SK-N-DZ (cell line): ENCODE results near the genes ZNF345, ZFP30 and ZNF607.

DNA sequence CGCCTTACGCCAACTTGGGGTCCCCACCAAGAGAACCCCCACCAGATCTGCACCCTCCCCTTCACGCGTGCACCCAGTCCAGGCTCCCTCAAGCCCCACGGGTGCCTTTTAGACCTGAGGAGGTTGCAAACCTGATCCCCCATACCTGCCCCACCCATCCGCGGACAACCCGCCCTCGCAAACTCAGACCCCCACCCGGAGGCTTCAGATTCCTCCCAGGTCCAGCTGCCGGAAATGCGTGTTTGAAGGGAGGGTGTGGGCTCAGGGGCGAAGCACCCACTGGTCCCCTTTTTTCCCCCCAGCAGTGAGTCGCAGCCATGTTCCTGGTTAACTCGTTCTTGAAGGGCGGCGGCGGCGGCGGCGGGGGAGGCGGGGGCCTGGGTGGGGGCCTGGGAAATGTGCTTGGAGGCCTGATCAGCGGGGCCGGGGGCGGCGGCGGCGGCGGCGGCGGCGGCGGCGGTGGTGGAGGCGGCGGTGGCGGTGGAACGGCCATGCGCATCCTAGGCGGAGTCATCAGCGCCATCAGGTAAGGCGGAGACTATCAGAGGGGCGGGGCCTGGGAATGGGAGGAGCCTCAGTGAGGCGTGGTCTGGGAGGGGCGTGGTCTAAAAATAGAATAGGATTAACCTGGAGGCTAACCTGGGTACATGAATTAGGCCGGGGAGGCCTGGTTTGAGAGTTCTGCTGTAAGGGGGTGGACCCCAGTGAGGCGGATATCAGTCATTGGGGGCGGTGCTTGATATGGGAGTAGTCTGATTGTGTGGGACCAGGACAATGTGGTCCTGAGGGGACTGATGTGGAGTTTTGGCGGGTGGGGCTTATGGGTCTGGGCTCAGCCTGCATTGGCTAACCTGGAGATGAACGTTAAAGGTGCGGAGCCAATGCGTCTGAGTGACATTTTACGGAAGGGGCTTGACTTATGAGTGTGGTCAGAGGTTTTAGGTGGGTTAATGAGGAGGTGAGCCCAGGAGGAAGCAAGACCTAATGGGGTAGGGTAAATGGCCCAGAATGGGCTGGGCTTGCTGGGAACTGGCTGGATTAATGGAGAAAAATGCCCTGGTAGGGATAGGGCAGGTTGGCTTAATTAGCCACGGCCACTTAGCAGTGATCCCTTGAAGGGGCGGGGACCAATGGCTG, 1.2 kb downstream of the CAPNS1 start:
RAMPAGE:
- cytosol, long total RNA = no peak
- nucleus, long total RNA = no peak

GRCh38 chr19:36149715-36150868, 2.2 kb downstream of the COX7A1 start:
RAMPAGE:
- cytosol, long total RNA = no peak
- nucleus, long total RNA = no peak

DNA sequence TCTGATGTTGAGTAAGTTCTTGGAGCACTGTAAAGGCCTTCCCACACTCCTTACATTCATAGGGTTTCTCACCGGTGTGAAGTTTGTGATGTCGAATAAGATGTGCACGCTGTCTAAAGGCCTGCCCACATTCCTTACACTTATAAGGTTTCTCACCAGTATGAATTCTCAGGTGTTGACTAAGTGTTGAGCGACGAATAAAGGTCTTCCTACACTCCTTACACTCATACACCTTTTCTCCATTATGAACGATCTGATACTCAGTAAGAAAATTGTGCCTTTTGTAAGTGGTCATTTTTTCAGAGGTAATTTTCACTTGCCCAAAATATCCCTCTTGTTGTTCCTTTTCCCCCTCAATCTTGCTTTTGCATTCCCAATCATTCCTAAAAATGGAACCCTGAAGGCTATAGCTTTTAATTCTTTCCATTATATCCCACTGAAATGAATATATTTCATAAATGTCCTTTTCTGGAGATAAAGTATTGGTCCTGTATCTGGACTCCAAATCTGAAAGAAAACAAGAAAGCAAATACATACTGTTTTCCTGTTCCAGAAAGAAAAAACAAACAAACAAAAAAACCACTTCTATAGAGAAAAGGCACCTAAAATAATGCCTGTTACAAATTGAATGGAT, 37.8 kb downstream of the ZFP14 start:
RAMPAGE:
- cytosol, long total RNA = no peak
- nucleus, long total RNA = no peak

DNA sequence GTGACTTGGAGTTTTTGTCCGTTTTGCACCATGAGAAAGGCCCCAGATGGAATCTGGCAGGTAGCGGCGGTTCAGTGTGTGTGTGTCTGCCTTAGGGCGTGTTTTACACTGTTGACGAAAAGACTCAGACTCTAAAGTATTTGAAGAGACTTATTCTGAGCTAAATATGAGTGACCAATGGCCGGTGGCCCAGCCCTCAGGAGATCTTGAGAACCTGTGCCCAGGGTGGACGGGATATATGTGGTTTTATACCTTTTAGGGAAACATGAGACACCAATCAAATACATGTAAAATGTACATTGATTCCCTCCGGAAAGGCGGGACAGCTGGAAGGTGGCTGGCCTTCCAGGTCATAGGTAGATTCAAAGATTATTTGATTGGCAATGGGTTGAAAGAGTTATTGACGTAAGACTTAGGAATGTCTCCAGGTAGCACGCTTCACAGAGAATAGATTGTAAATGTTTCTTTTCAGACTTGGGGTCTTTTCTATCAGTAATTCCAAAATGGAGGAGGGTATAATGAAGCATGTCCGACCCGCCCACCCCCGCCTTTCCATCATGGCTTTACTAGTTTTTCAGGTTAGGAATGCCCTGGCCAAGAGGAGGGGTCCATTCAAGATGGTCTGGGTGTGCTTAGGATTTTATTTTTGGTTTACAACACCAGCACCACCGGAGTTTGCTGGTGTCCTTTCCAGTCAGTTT, 975 bp upstream of the ZNF529 start:
RAMPAGE:
- cytosol, long total RNA = no peak
- nucleus, long total RNA = no peak

DNA sequence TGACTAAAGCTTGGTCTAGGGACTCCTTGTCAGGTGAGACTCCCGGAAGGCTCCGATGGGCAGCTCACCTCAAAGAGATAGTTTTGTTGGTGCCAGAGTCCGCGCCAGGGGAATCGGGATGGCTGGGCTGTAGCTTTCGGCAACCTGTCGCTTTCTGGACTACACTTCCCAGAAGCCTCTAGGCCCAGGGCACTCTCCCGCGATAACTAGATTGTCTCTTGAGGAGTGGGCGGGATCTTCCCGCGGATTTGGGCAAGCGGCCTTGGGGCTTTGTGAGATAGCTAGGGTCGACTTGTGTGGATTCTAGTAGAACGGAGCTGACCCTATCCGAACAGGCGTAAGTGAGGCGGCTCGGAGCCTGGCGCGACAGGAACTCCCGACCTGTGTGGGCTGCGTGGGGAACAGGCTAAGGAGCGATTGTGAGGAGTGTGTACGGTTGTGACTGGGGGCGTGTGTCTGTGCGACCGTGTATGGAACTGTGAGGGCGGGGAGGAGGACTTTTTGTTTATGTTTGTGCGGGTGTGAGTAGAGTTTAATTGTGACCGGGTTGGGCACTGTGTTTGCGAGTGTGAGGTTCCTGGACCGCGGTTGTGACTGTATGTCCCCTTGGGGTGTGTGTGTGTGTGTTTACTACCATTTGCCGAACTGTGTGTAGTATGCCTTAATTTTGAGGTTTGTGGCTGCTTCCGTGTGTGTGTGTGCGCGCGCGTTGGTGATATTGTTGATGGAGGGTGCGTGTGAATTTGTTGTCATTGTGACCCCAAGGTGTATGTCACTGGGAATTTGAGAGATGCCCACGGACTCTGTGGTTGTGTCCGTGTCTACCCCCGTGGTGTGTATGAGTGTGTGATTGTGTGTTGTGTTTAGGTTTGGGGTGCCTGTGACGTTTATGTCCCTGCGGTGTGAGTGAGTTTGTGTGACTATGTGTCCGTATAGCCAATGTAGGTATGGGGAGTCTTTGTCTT, at the start of gene ZNF345:
Gene ZNF345 (plus strand): TSS at position 245 of the 965 bp plus-strand sequence.
RAMPAGE:
- cytosol, long total RNA = start-site peak on the plus strand centred at position 258 of the sequence, 39 bp wide, 96 and 61 reads in 2 replicates
- nucleus, long total RNA = no peak

DNA sequence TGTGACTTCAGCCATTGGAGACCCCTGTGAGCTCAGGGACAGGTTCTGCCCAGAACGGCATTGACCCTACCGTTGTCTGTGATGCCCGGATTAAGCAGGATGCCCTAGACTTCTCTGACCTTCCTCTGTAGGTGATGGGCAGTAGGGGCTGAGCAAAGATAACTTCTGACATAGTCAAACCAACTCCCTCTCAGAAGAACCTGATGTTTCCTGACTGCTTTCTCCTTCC, 835 bp downstream of the ZNF345 start:
RAMPAGE:
- cytosol, long total RNA = no peak
- nucleus, long total RNA = no peak

DNA sequence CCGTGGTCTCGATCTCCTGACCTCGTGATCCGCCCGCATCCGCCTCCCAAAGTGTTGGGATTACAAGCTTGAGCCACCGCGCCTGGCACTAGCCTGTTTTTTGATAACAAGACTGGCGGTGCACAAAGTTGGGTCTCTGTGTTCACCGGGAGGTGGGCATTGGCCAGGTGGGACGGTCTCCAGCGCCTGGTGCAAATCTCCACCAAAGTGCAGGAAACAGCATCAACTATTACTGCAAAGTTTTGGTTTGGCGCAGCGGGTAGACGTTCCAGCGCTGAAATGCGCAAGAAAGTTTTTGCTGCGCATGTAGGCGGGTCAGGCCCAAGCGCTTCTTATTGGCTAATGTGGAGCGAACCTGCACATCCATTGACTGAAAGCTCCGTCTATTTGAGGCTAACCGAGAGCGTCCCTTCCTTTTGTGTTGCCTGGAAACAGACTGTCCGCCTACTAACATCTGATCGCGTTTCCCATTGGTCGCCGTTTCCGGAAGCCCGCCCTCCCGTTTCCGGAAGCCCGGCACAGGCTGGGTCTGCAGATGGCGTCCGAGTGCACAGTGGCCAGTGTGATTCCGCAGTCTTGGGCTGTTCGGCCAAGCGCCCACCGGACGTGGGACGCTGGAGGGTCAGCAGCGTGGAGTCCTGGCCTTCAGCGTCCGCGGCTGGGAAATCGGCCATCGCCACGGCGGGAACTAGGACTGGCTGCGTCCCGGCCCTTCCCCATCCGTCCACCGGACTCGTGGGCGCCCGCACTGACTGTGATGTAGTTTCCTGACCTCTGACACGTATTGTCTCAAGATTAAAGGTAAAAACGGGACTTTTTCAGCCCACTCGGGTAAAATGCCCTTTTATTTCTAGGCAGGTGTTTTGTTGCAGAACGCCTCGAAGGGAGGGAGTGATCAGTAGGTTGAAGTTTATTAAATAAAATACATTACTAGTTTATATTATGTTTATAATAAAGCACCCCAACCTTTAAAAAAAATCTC, 16.8 kb upstream of the ZNF875 start:
RAMPAGE:
- cytosol, long total RNA = start-site peak on the plus strand centred at position 527 of the sequence, 23 bp wide, 135 and 143 reads in 2 replicates
- nucleus, long total RNA = start-site peak on the plus strand centred at position 524 of the sequence, 17 bp wide, 192 and 133 reads in 2 replicates

DNA sequence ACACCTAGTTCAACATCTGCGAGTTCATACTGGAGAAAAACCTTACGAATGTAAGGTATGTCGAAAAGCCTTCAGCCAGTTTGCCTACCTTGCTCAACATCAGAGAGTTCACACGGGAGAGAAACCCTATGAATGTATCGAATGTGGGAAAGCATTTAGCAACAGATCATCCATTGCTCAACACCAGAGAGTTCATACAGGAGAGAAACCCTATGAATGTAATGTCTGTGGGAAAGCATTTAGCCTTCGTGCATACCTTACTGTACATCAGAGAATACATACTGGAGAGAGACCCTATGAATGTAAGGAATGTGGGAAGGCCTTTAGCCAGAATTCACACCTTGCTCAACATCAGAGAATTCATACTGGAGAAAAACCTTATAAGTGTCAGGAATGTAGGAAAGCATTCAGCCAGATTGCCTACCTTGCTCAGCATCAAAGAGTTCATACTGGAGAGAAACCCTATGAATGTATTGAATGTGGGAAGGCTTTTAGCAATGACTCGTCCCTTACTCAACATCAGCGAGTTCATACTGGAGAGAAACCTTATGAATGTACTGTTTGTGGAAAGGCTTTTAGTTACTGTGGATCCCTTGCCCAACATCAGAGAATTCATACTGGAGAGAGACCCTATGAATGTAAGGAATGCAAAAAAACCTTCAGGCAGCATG, 15.5 kb downstream of the ZNF570 start:
RAMPAGE:
- cytosol, long total RNA = no peak
- nucleus, long total RNA = no peak

DNA sequence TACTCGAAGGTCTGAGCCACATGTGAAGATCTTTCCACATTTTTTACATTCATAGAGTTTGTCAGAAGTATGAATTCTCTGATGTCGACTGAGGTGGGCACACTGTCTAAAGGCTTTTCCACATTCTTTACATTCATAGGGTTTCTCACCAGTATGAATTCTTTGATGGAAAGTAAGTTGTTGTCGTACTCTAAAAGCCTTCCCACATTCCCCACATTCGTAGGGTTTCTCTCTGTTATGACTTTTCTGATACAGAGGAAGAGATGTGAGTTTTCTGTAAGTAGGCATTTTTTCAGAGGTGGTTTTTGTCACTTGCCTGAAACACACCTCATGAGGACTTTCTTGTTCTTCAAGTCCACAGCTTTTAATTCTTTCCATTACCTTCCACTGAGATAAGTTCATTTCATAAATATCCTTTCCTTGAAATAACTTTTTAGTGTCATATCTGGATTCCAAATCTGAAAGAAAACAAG, 19.4 kb downstream of the ZFP30 start:
RAMPAGE:
- cytosol, long total RNA = no peak
- nucleus, long total RNA = no peak

RAMPAGE:
- cytosol, long total RNA = start-site peak on the minus strand at chr19:37655420-37655454, 60 and 192 reads in 2 replicates
- nucleus, long total RNA = start-site peak on the minus strand at chr19:37655411-37655472, 114 and 29 reads in 2 replicates
Measured at GRCh38 chr19:37655317-37655960, at the start of gene ZFP30. TSS of gene ZFP30 (minus strand) at chr19:37655465.

GRCh38 chr19:37655961-37656533, 782 bp upstream of the ZFP30 start:
RAMPAGE:
- cytosol, long total RNA = no peak
- nucleus, long total RNA = no peak

DNA sequence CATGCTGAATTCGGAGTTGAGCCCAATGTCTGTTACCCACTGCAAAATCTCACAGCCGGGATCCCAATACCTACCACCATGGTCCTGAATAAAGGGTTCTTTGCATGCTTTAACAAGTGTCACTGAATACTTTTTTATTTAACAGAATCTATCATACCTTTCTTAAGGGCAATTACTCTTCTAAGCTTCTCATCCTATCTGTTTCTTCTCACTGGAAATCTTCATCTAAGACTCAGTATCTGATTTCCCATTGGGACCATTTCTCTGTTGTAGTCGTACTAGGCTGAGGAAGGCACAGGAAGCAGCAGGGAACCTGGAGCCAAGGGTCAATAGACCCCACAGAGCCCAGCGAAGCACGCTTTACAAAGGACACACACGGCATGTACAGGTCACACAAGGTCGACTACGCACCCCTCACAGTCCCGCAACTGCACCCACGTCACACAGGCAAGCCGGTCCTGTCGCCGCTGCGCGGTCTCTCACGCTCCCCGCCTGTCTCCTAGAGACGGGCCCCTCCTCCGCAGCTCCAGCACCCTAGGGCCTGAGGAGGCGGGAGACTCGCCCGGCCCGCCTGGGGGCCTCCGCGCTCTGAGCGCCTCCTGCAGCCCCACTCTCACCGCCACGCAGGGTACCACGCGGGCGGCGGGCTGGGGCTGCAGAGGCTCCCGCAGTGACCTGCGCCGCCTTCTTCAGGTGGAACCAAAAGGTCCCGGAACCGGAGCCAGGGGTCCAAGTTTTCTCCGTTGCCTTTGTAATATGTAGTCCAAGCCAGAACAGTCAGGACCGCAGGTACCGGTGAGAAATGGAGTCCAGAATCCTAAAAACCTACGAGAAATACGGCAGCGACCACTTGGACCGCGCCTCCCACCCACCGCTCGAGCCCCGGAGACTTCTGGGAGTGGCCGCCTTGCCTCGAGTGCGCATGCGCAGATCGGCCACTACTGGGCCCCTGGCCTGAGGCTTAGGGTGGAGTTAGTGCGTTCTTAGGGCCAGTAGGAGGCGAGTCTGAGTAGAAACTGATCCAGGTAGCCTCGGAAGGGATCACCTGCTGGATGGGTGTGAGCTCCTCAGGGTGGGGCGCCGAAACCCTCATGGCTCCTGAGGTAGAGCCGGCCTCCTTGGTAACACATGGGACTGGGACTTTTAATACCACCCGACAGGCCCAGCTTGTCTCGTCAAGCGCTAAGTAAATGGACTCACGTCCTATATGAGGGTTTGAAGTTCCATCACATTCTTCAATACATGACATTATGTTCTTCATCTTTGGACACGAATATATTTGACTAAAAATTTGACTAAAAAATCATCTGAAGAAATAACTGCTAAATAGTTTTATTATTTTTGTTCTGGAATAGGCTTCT, at the start of gene ZNF607:
Gene ZNF607 (minus strand): TSS at position 904 of the 1,361 bp plus-strand sequence.
RAMPAGE:
- cytosol, long total RNA = start-site peak on the minus strand centred at position 856 of the sequence, 103 bp wide, 30 and 22 reads in 2 replicates
- nucleus, long total RNA = no peak

DNA sequence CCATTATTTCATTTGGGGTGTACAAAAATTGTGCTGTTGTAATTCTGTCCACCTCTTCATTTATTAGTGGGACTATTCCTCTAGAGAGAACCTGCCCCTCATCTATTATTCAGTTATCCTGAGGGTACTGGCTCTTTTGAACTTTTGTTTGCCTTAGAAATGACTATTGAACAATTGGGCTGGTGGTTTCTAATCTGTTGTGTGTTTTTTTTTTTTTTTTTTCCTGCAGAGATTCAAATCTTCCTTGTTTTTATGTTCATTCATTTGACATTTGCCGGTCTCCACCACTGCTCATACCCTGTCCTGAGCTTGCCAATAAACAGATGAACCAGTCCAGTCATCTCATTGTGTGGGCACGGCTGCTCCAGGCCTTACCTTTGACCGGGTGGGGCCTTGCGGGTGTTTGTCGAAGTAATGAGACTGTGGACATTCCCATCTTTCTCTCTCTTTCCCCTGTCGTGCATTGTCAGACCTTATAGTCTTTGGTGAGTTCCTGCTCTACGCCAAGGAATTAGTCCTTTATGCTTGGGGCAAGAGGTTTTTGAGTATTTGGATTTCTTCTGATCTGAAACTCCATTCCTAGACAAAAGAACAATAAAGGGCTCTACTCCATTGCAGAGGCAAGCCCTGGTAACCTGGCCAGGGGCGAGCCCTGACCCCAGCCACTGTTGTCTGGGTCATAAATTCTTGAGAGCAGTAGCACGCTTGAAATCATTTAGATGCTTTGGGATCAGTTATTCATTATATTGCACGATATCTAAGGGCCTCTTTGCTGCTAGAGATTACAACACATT, 34.4 kb downstream of the SIPA1L3 start:
RAMPAGE:
- cytosol, long total RNA = no peak
- nucleus, long total RNA = no peak

DNA sequence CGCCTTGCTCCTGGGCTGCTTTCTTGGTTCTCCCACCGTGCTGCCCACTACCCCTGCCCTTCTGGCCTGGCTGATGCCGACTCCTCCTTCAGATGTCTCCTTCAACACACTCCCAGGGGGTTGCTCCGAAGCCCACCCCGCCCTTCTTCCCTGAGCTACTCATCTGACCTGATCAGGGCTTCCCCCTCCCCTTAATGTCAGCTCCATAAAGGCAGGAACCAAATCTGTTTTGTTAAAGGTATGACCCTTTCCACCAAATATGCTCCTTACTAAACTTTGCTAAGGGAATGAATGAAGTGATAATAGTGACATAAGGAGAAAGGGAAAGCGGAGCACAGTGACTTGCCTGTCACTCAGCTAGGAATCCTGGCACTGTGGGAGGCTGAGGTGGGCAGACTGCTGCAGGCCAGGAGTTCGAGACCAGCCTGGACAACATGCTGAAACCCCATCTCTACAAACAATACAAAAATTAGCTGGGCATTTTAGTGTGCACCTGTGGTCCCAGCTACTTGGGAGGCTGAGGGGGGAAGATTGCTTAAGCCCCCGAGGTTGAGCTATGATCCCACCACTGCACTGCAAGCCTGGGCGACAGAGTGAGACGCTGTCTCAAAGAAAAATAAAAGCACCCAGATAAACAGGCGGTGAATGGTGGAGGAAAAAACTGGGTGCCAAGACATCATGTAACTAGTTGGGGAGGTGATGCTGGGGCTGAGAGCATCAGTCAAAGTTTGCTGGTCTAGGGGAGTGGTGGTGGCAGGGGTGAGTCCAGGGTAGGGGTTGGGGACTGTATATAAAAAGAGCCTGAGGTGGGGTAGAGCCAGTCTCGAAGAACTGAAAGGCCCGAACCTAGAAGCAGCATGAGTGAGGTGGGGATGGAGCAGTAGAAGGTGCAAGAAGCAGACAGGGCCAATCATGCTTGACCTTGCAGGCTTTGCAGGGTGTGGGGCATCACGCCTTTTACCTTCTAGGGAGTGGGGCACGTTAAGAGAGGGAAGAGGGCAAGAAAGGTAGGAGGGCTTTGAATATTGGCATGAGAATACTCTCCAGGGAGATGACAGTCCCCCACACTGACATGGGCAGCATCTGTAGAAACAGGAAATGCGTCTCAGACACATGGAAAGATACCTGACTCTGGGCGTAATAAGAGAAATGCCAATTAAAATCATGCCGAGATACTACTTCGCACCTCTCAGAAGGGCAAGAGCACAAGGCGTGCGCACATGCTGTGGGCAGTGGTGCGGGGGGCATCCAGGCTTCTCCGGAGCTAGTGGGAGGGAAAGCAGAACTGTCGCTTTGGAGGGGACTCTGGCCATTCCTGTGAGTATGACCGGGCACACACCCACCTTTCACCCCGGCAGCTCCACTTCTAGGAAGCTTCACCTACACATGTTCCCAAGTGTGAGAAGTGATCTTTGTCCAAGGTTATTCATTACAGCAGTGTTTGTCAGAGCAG, 98.9 kb downstream of the SIPA1L3 start:
RAMPAGE:
- cytosol, long total RNA = no peak
- nucleus, long total RNA = no peak

DNA sequence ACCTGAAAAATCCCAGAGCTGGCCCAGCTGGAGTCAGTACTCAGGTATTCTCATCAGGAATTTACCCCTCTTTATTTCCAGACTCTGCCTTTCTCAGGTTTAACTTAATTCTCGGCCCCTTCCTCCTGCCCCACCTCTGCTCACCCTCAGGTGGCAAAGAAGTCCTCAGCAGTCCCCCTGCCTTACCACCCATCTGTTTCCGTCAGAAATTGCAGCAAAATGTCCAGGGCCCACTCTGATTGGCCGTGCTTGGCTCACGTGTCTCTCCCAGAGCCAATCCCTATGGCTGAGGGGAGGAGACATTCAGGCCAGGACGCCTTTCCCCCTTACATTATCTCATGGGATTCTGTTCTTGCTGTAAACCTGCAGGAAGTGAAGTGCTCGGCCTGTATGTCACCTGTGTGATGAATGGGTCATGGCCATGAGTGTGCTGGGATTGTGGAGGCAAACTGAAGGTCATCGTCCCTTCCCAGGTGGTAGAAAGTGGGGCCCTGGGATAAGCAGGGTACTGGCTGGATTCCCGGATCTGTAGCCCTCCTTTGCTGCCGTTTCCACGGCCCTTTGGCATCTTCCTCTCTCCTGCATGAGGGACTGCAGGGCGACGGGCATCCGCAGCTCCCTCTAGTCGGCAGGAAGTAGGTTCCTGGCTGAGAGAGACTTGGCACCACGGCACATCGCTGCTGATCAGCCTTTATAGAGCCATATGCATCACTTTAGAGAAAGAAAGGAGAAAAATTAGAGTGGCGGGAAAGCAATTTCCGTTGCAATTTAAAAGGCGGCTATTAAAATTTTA, 118.1 kb downstream of the SIPA1L3 start:
RAMPAGE:
- cytosol, long total RNA = no peak
- nucleus, long total RNA = no peak

DNA sequence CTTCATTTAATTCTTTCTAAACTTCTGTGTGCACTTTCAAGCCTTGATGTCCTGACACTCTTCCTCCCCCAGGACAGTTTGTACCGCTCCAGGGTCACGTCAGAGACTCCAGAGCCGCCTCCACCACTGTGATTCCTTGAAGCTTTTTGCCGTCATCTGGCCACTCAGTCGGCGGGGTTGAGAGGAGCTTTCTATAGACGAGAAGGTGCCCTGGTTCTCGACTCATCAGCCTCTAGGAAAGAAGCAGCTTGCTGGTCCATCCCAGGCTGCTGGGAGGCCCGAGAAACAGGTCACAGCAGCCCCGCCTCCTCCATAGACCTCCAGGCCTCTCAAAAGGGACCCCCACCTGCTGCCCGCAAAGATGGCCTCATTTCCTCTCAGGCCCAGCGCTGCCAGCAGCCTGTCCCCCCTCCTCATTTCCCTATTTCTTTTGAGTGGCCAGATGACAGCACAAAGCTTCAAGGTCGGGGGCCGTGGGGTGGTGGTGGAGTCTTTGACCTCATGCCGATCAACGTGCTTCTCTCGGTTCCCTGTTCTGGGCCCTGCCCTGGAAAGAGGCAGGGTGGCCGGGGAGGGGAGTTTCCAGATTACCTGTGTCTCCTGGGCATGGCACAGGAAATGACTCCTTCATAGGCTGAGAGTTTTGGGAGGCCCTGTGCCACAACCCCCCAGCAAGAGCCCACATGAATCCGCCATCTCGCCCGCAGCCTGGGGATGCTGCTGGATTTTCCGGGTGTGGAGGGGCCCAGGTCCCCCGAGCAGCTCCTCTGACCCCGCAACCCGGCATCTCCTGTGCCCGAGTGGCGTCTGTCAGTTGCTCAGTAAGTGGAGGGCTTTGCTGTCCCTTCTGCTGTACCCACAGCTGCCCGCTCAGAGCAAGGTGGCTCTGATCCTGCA, 139.2 kb downstream of the SIPA1L3 start:
RAMPAGE:
- cytosol, long total RNA = no peak
- nucleus, long total RNA = no peak

DNA sequence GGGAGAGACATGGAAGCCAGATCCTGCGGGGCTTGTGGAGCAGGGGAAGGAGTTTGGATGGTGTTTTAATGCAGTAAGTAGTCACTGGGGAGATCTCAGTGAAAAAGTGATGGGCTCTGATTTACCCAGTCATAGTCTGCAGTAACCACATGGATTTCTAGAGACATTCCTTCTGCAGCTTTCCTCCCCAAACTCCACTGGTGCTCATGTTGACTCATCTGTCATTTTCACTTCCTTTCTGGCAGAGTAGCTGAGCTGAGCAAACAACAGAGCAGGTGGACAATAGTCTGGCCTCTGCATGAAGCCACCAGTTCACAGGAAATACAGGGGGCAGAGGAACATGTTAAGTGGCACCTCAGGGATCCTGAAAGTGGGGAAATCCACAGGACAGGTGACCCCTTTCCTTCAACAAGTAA, 144.0 kb downstream of the DPF1 start:
RAMPAGE:
- cytosol, long total RNA = no peak
- nucleus, long total RNA = no peak

RAMPAGE:
- cytosol, long total RNA = no peak
- nucleus, long total RNA = no peak
Measured at GRCh38 chr19:38172104-38172653, 51.8 kb downstream of the DPF1 start.

DNA sequence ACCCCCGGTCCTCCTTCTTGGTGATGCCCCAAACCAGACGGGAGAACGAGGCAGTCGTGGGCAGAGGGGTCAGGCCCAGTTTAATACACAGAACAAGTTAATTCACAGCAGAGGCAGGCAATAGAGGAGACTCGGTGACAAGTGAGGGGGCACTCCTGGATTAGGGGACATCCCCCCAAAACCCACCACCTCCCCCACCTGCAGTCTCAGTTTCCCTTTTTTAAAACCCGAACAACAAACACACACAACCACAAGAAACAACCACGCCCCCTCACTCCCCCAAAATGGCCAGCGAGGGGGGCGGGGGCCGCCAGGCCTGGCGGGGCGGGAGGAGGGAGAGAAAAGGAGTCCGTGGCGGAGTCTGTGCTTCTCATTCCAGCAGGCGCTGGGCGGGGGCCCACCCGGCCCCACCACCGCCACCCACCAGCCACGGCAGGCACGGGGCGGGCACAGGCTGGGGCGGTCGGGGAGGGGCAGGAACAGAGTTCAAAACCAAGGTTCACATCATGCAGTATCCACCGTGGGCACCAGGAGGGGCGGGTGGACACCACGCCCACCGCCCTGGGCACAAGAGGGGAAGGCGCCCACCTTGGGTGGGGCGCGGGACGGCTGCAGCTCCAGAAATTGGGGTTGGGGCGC, 13.0 kb downstream of the DPF1 start:
RAMPAGE:
- cytosol, long total RNA = no peak
- nucleus, long total RNA = no peak

DNA sequence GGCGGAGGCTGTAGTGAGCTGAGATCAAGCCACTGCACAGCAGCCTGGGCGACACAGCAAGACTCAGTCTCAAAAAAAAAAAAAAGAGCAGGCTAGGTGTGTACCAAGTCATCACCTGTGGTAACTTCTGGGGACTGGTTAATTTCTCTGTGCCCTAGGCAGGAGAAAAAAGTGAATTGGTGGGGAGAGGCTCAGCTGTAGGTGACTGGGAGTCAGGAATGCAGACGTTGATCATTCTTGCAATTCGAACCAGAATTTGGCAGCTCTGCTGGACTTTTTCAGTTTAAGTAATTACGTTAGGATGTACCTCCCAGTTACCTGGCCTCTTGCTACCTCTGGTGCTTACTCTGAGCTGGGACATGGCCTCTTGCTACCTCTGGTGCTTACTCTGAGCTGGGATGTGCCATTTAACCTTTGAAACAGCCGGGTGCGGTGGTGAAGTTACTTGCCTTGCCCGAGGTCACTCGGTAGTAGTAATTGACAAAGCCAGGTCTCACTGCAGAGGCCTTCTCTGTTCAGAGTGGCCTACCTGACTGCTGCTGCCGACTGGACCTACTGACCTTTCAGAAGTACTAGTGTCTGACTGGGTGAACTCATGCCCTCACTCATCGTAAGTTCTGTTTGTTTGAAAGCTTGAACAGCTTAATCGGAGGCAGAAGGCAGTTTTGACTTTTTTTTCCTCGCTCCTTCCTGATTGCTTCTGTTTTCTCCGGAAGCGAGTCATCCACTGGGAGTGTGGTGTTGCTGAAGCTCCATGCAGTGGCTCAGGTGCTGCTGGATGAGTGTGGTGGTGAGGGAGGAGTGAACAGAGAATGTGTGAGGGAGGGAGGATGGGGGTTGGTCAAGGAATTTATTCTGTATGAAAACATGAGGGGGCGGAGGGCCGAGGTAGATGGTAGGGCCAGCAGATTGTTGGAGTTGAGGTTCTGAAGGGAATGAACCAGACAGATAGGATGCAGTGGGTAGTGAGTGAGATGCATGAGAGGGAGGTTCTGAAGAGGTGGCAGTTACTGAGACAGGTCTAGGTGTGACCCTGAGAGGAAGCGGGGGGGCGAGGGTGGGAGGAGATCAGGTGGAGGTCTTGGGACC, 2.6 kb downstream of the SPINT2 start:
RAMPAGE:
- cytosol, long total RNA = no peak
- nucleus, long total RNA = no peak